AG09319 (cell line): ENCODE measurements around the genes C1GALT1C1 and CT47A1.

DNA sequence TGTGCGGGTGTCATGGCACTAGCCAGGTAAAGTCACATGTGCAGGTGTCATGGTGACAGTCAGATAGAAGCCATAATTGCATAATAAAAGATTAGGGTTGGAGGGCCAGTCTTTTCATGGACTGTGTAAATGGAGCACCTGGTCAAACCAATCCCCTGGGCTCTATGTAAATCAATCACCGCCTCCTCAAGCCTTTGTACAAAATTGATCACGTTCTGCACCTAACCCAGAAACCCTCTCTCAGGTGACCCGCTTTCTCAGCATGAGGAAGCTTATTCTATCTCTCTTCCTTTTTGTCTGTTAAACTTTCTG lies 18.0 kb upstream of the RHOXF2 start:
- RRBS: no CpG with 5 or more reads among the region's 4 CpGs

DNA sequence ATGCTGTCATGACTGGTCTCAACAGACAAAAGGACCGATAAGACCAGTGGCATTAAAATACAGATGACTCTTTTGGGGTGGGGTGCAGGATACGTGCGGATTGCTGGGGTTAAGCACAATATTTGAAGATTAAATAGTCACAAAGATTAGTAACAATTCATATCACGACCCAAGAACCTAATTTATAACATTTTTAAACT lies 9.1 kb downstream of the ZBTB33 start:
- RRBS: no CpG with 5 or more reads among the region's 4 CpGs

- RRBS: no CpG with 5 or more reads among the region's 4 CpGs
Observed at GRCh38 chrX:120536804-120537284, 23.9 kb downstream of the CUL4B start.

GRCh38 chrX:120589277-120589600 lies 14.7 kb upstream of the MCTS1 start:
- RRBS: no CpG with 5 or more reads among the region's 2 CpGs

DNA sequence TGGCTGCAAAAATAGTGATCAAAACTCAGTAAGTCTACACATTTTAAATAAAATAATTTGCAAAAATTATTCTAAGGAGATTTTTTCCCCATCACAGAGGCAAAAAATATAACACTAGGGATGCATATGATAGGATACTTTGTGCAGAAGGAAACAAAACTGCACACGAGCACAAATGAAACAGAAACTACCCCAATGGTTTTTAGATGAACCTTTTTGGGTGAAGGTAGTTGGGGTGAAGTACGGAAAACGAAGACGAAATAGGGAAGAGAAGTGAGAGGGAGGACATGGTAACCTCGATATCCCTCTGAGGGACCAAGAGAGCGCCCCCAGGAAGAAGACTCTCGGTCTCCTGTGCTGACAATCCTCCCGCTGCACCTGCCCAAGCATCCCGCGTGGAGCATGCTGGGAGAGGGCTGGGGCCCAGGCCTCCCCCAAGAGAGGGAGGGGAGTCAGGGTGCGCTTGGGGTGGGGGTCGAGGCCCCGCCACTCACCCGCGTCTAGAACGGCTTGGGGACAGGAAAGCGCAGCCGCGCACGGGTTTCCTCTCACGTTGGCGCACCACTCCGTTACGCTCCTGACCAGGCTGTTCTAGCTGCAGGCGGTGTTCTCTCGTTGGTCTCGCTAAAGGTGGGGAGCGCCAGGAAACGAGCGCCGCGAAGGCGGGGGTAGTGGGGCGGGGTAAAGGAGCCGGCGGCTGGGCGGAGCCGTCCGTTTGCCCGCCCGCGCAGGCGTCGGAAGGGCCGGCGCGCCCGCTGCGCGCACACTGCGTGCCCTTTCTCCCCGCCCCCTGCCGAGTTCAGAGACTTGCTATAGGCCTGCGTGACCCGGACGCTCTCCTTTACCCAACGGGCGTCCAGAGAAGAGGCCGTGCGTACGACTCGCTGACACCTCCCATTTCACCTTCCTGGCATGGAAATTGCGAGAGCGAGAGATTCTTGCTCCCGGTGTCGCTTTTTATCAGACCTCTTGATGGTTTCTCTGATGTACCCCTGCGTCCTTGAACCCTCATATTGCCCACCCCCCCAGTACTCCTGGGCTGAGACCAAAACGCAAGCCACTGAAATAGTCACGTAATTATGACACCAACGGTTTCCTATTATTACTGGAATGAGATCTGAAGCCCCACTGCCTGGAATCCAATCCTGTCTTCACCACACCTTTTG lies at the start of gene C1GALT1C1:
C1GALT1C1 (minus strand) TSS at position 632 of the 1,166 bp plus-strand sequence.
- RRBS: 10% methylated on average over 20 of the region's 70 CpGs

DNA sequence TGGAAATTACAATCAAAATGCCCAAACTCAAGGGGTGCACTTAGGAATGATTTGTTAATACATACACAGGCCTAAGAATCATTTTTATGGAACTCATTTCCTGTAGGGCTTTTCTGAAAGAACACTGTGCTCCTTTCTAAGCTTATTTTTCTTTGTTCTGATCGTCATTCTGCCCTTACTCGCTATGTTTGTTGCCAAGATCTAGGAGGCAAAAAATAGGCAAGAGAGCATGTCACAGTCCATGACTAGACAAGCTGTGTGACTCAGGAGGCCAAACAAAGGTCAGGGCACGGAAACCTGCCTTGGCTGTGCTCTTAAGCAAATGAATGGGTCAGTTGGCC lies 42.5 kb upstream of the C1GALT1C1 start:
- RRBS: no CpG with 5 or more reads among the region's 3 CpGs

GRCh38 chrX:120985685-120986011 lies at the start of gene CT47A1:
Gene CT47A1, minus strand, starts transcription at chrX:120985760.
- RRBS: no CpG with 5 or more reads among the region's 7 CpGs

- RRBS: 10% methylated on average over 3 of the region's 24 CpGs
Observed at GRCh38 chrX:123184704-123185079, 614 bp downstream of the GRIA3 start.

GRCh38 chrX:123679062-123679956 lies 53.5 kb downstream of the THOC2 start:
- RRBS: no CpG with 5 or more reads among the region's 5 CpGs

DNA sequence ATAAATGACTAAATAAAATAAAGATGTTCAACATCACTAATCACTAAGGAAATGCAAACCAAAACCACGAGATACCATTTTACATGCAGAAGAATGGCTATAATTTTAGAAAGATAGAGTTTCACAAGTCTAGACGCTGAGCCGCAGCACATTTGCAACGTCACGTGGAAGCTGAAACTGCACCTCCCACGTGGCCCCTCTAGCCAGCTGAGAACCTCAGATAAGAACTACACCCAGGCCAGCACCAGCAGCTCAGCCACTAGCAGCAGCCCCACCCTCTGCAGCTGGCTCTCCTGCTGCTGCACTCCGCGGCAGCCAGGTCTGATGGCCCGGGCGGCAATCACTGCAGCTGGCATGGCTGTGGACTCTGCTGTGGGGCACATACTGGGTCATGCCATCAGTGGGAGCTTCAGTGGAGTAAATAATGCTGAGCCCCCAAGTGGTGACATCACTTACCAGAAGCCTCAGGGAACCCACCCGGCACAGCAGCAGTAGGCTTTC lies 52.0 kb upstream of the THOC2 start:
- RRBS: no CpG with 5 or more reads among the region's 11 CpGs

DNA sequence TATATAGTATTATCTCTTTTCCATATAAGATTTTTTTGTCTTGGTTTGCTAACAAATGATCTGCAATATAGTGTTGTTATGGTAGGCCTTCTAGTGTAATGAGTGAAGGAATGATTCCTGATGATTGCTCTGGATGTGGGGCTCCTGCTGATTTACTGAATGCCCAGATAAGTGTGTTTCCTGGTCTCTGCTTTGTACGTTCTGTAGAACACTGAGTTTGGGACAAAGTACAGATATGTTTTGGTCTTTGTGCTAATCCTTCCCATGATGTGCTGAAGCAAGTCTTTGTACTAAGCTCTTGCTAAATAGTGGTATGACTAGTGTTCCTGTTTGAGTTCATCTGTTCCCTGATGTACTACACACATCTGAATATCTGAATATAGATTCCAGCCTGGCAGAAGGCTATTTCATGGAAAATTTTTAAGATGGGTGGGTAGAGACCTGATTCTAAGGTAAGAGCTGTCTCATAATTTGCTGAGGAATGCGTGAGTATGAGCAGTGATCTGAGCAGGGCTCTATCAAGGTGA lies 36.9 kb upstream of the XIAP start:
- RRBS: no CpG with 5 or more reads among the region's 2 CpGs

GRCh38 chrX:123860974-123861419 lies 1.1 kb downstream of the XIAP start:
- RRBS: no CpG with 5 or more reads among the region's 4 CpGs

DNA sequence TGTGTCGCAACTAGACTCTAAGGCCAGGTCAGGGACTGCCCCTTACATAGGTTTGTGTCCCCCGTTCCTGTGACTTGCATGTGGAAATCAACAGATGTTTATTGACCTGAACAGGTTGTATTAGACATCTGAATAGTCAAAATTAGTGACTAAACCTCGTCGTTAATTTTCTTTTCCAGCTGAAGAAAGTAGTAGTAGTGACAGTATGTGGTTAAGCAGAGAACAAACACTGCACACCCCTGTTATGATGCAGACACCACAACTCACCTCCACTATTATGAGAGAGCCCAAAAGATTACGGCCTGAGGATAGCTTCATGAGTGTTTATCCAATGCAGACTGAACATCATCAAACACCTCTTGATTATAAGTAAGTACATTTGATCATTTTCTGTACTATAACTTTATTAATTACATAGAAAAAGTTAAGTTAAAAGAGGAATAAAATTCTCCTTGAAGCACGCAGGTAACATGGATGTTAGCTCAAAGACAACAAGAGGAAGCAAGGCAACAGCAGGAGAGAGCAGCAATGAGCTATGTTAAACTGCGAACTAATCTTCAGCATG lies 129.0 kb downstream of the STAG2 start:
- RRBS: no CpG with 5 or more reads among the region's 7 CpGs

DNA sequence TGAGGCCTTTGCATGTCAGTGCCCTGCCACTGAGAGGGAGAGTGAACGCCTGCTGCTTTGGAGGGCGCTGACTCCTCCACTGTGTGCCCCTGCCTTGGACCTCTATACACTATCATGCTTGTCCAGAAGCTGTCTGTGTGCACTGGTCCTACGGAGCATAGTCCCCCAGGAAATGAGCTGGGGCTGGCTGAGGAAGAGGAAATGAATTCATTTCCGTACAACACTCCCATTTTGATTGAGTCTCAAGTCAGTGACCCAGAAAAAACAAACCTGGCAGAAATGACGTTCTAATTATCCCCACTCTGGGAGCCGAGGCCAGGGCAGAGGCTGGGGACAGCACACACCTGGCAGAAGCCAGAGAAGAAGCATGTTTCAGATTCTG lies 80.5 kb downstream of the SH2D1A start:
- RRBS: no CpG with 5 or more reads among the region's 6 CpGs

DNA sequence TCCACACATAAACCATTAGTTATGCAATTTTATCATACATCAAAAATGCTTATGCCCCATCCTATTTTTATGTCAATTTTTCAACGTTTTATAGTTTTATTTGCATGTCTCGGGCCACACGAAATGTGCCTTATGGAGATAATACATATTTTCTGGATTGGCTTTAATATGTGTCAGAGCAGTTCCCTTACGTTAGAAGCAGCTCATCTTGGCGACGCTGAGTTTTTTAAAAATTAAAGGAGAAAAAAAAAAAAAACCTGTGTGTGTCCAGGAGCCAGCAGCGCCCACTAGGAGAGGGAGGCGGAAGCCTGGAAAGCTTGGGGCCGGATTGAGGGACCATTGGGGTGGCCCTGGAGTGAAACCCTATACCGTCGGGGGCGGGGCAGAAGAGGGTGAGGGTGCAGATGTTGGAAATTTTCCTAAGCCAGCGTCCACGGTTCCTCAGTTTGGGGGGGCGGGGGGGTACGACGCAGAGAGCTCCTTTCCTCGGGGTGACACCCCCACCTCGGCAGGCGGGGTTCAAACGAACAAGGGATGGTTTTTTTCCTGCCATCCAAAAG lies 1.1 kb downstream of the SMARCA1 start:
- RRBS: no CpG with 5 or more reads among the region's 21 CpGs

- RRBS: no CpG with 5 or more reads among the region's 1 CpG
Observed at GRCh38 chrX:129666285-129666645, 11.5 kb upstream of the APLN start.

DNA sequence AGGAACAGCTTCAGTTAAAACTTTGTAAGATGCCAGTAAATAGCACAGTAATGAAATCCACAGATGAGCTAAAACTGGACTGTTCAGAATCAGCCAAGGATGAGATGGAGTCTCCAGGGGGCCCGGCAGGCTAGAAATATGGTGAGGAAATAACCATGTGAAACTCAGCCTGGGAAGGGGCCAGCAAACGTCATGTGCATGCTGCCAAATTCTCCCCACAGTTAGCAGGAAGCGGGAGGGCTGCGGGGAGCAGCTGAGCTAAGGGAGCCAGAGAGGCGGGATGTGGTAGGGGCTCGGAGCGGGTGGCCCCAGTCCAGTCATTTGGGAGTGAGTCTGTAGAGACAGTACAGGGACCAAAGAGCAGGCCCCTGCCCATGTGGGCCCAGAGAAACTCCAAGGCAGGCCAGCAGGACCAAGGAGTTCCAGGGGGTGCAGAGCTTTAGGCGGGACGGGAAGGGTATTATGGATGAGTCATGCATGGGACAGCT lies 37.0 kb upstream of the XPNPEP2 start:
- RRBS: no CpG with 5 or more reads among the region's 9 CpGs

DNA sequence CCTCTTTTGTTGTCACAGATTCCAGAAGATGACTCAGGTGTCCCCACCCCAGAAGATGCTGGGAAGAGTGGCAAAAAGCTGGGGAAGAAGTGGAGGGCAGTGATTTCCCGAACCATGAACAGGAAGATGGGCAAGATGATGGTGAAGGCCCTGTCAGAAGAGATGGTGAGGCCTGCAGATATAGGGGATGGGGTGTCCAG lies 8.6 kb downstream of the SASH3 start:
- RRBS: no CpG with 5 or more reads among the region's 1 CpG

DNA sequence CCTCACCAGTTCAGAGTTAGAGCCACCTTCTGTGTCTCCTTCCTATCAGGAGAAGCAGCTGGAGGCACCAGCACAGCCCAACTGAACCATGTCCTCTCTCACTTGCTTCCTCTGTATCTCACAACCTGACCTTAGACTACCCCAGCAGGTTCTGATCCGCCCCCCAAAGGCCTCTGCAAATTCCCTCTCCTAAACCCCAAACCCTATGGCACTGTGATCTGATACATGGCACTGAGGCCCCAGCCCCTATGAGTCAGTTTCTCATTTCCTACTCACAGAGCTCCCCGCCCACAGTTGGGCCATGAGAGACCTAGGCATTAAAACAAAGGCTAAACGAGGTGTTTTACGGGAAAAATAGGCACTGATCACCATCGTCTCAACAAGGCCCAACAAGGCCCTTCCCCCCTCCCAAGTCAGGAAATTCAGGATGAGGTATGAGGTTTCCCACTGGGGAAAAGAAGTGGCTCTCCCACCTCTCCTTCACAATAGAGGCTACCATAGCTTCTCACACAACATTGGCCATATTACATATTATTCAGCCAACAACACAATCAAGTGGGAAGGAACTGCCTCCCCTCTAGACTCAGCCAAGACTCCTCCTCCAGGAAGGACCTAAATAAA lies 19.2 kb downstream of the SASH3 start:
- RRBS: no CpG with 5 or more reads among the region's 5 CpGs